K562 (cell line): ENCODE measurements around a stretch of chr3.

GRCh38 chr3:52195729-52196346 lies 2.1 kb upstream of the ALAS1 start:
- RAMPAGE, long total RNA, result no peak
- RRBS, result no CpG with 5 or more reads among the region's 12 CpGs
PRO-cap:
- standard, result no peak
- CoPRO, capped RNA only, 2 experiments, result no peak in any of the 2 experiments
- CoPRO, capped and uncapped RNA, 2 experiments, result no peak in any of the 2 experiments
- CoPRO, uncapped RNA only, 2 experiments, result no peak in any of the 2 experiments
CAGE:
- cytosol, long polyA plus RNA, result no peak
- long polyA plus RNA, result no peak
- nucleolus, long total RNA, result no peak
- nucleus, long polyA plus RNA, result no peak

- RAMPAGE, long total RNA, result no peak
- RRBS, result no CpG with 5 or more reads among the region's 14 CpGs
PRO-cap:
- standard, result bidirectional peak, plus-strand start at chr3:52300577, minus-strand start at chr3:52300189
- CoPRO, capped RNA only, 2 experiments, result peak in 1 of 2 experiments; most common plus-strand start chr3:52300270 (in 1); most common minus-strand start chr3:52300157 (in 1)
- CoPRO, capped and uncapped RNA, 2 experiments, result peak in 1 of 2 experiments; most common plus-strand start chr3:52300169 (in 1); most common minus-strand start chr3:52300157 (in 1)
- CoPRO, uncapped RNA only, 2 experiments, result no peak in any of the 2 experiments
CAGE:
- cytosol, long polyA plus RNA, result no peak
- long polyA plus RNA, result no peak
- nucleolus, long total RNA, result no peak
- nucleus, long polyA plus RNA, result no peak
Observed at GRCh38 chr3:52299926-52300678, 12.5 kb downstream of the GLYCTK start.

DNA sequence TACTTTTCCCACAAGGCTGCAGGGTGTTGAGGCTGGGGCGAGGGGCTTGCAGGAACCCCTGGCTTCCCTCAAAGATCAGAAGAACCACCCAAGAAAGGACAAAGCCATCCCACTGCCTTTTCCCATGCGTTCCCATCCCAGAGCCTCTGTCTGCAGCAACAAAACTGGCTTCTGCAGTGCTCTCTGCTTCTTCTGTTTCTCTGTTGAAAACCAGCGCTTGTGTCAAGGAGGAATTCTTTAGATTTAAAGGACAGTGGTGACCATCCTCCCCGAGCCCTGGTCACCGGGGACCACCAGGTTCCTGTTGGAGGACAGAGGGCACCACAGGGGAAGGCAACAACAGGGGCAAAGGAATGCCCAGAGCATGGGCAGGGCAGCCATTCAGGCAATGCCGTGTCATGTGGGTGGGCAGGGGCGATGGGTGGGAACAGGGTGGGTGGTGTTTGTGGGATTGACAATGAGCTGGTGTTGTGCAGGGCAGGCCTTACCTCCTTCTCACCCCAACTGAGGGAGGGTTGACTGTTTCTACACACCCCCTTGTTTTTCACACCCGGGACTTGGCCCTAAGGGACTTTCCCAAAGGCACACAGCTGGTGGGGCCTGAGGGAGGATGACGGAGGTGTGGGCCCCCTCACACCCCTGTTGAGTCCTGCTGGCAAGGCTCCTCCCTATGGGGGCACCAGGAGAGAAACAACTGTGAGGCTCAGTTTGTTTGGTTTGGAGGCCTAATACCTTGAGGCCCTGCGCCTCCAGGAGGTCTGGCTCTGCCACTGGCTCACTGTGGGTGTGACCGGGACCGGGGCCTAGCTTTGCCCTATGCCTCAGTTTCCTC lies 5.4 kb upstream of the DNAH1 start:
- RAMPAGE, long total RNA, result no peak
- RRBS, result 83% methylated on average over 1 of the region's 12 CpGs
PRO-cap:
- standard, result no peak
- CoPRO, capped RNA only, 2 experiments, result no peak in any of the 2 experiments
- CoPRO, capped and uncapped RNA, 2 experiments, result no peak in any of the 2 experiments
- CoPRO, uncapped RNA only, 2 experiments, result no peak in any of the 2 experiments
CAGE:
- cytosol, long polyA plus RNA, result no peak
- long polyA plus RNA, result no peak
- nucleolus, long total RNA, result no peak
- nucleus, long polyA plus RNA, result no peak

GRCh38 chr3:52524936-52525621 lies 8.6 kb downstream of the NT5DC2 start:
- RAMPAGE, long total RNA, result no peak
- RRBS, result no CpG with 5 or more reads among the region's 28 CpGs
PRO-cap:
- standard, result no peak
- CoPRO, capped RNA only, 2 experiments, result no peak in any of the 2 experiments
- CoPRO, capped and uncapped RNA, 2 experiments, result no peak in any of the 2 experiments
- CoPRO, uncapped RNA only, 2 experiments, result peak in 2 of 2 experiments; most common plus-strand start chr3:52525098 (in 1); most common minus-strand start chr3:52525031 (in 1)
CAGE:
- cytosol, long polyA plus RNA, result no peak
- long polyA plus RNA, result no peak
- nucleolus, long total RNA, result no peak
- nucleus, long polyA plus RNA, result no peak

- RAMPAGE, long total RNA, result no peak
- RRBS, result 4% methylated on average over 3 of the region's 17 CpGs
PRO-cap:
- standard, result bidirectional peak, plus-strand start at chr3:52532784, minus-strand start at chr3:52532532
- CoPRO, capped RNA only, 2 experiments, result peak in 2 of 2 experiments; most common plus-strand start chr3:52532895 (in 2); most common minus-strand start chr3:52532707 (in 1)
- CoPRO, capped and uncapped RNA, 2 experiments, result no peak in any of the 2 experiments
- CoPRO, uncapped RNA only, 2 experiments, result no peak in any of the 2 experiments
CAGE:
- cytosol, long polyA plus RNA, result no peak
- long polyA plus RNA, result no peak
- nucleolus, long total RNA, result no peak
- nucleus, long polyA plus RNA, result no peak
Observed at GRCh38 chr3:52532393-52533054, 1.1 kb downstream of the NT5DC2 start.

- RAMPAGE, long total RNA, result start-site peak on the minus strand at chr3:52535022-52535088, 94 and 104 reads in 2 replicates
- RRBS, result 2% methylated on average over 8 of the region's 67 CpGs
PRO-cap:
- standard, result bidirectional peak, plus-strand start at chr3:52535114, minus-strand start at chr3:52535020
- CoPRO, capped RNA only, 2 experiments, result peak in 1 of 2 experiments; most common plus-strand start chr3:52535114 (in 1); most common minus-strand start chr3:52535025 (in 1)
- CoPRO, capped and uncapped RNA, 2 experiments, result peak in 1 of 2 experiments; most common plus-strand start chr3:52535114 (in 1); most common minus-strand start chr3:52535023 (in 1)
- CoPRO, uncapped RNA only, 2 experiments, result no peak in any of the 2 experiments
CAGE:
- cytosol, long polyA plus RNA, result start-site peak on the minus strand at chr3:52534997-52535088, 39 and 45 reads in 2 replicates
- long polyA plus RNA, result start-site peak on the minus strand at chr3:52534760-52535092, 13 and 36 reads in 2 replicates
- nucleolus, long total RNA, result no peak
- nucleus, long polyA plus RNA, result start-site peak on the minus strand at chr3:52534997-52535088, 35 and 32 reads in 2 replicates
Observed at GRCh38 chr3:52534177-52535472, 968 bp upstream of the NT5DC2 start.

DNA sequence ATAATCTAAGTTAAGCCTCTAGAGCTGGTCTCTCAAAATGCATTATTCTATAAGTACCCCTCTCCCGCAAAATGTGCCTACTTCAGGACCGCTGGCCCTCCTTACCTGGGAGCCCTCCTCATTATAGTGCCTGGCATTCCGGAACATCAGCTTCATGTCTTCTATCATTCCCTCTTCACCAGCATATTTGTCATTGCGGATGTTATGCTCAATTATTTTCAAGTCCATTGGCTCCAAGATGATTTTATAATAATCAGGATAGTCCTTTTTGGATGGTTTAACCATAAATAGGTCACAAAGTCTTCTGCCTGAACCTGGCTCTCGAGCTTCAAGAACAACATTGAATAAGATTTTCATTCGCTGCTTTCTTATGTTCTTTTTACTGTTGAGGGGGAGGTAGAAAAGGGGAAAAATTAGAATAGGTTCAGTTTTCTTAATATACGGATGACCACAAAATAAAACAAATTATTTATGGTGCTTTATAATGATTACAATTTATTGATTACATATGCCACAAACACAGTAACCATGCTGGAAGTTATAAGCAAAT lies 68.6 kb upstream of the GNL3 start:
- RAMPAGE, long total RNA, result no peak
- RRBS, result no CpG with 5 or more reads among the region's 7 CpGs
PRO-cap:
- standard, result no peak
- CoPRO, capped RNA only, 2 experiments, result no peak in any of the 2 experiments
- CoPRO, capped and uncapped RNA, 2 experiments, result no peak in any of the 2 experiments
- CoPRO, uncapped RNA only, 2 experiments, result no peak in any of the 2 experiments
CAGE:
- cytosol, long polyA plus RNA, result no peak
- long polyA plus RNA, result no peak
- nucleolus, long total RNA, result no peak
- nucleus, long polyA plus RNA, result no peak

GRCh38 chr3:52809434-52810526 lies 15.2 kb downstream of the ITIH3 start:
- RAMPAGE, long total RNA, result no peak
- RRBS, result no CpG with 5 or more reads among the region's 8 CpGs
PRO-cap:
- standard, result no peak
- CoPRO, capped RNA only, 2 experiments, result no peak in any of the 2 experiments
- CoPRO, capped and uncapped RNA, 2 experiments, result no peak in any of the 2 experiments
- CoPRO, uncapped RNA only, 2 experiments, result no peak in any of the 2 experiments
CAGE:
- cytosol, long polyA plus RNA, result no peak
- long polyA plus RNA, result no peak
- nucleolus, long total RNA, result no peak
- nucleus, long polyA plus RNA, result no peak

- RAMPAGE, long total RNA, result no peak
- RRBS, result no CpG with 5 or more reads among the region's 10 CpGs
PRO-cap:
- standard, result no peak
- CoPRO, capped RNA only, 2 experiments, result no peak in any of the 2 experiments
- CoPRO, capped and uncapped RNA, 2 experiments, result no peak in any of the 2 experiments
- CoPRO, uncapped RNA only, 2 experiments, result no peak in any of the 2 experiments
CAGE:
- cytosol, long polyA plus RNA, result no peak
- long polyA plus RNA, result no peak
- nucleolus, long total RNA, result no peak
- nucleus, long polyA plus RNA, result no peak
Observed at GRCh38 chr3:52844134-52844759, 9.4 kb upstream of the MUSTN1 start.

DNA sequence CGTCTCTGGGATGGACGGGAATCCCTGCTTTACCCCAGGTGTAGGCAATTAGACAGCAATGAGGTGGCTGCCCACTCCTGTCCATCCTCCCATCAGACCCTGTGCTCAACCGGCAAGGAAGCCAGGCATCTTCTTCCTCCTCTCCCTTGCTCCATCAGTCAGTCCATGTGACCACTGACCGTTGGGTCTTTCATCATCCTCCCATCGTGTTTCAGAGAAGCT lies 8.9 kb upstream of the PRKCD start:
- RAMPAGE, long total RNA, result no peak
- RRBS, result no CpG with 5 or more reads among the region's 5 CpGs
PRO-cap:
- standard, result no peak
- CoPRO, capped RNA only, 2 experiments, result no peak in any of the 2 experiments
- CoPRO, capped and uncapped RNA, 2 experiments, result no peak in any of the 2 experiments
- CoPRO, uncapped RNA only, 2 experiments, result no peak in any of the 2 experiments
CAGE:
- cytosol, long polyA plus RNA, result no peak
- long polyA plus RNA, result no peak
- nucleolus, long total RNA, result no peak
- nucleus, long polyA plus RNA, result no peak

DNA sequence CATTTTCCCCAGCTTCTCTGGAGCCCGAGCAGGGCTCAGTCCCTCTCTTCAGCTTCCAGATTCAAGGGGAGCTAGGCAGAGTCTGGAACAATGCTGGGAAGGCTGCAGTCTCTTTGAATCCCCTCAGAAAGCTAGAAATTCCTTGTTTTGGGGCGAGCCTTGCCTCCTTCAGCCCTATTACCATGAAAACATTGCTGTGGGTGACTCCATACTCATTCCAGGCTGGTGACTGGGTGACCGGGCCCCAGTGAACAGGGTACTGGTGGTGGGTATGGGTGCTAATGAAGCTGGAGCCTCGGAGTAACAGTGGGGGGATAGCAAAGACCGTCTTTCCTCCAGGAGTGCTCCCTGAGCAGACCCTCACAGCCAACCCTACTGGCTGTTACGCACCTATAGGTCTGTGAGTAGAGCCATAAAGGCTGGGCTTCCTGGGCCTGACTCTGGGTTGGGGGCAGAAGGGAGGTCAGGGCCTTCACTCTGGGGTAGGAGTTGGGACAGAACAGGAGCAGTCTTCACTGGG lies 4.8 kb downstream of the PRKCD start:
- RAMPAGE, long total RNA, result no peak
- RRBS, result no CpG with 5 or more reads among the region's 6 CpGs
PRO-cap:
- standard, result no peak
- CoPRO, capped RNA only, 2 experiments, result no peak in any of the 2 experiments
- CoPRO, capped and uncapped RNA, 2 experiments, result no peak in any of the 2 experiments
- CoPRO, uncapped RNA only, 2 experiments, result no peak in any of the 2 experiments
CAGE:
- cytosol, long polyA plus RNA, result no peak
- long polyA plus RNA, result no peak
- nucleolus, long total RNA, result no peak
- nucleus, long polyA plus RNA, result no peak

DNA sequence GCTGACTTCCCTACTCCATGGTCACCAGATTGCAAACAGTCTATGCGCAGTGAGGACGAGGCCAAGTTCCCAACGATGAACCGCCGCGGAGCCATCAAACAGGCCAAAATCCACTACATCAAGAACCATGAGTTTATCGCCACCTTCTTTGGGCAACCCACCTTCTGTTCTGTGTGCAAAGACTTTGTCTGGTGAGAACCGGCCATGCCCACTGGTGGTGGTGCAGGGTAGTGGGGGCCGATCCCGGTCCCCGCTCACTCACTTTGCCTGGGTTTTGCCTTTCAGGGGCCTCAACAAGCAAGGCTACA lies 20.4 kb downstream of the PRKCD start:
- RAMPAGE, long total RNA, result no peak
- RRBS, result 96% methylated on average over 2 of the region's 11 CpGs
PRO-cap:
- standard, result no peak
- CoPRO, capped RNA only, 2 experiments, result no peak in any of the 2 experiments
- CoPRO, capped and uncapped RNA, 2 experiments, result no peak in any of the 2 experiments
- CoPRO, uncapped RNA only, 2 experiments, result no peak in any of the 2 experiments
CAGE:
- cytosol, long polyA plus RNA, result no peak
- long polyA plus RNA, result no peak
- nucleolus, long total RNA, result no peak
- nucleus, long polyA plus RNA, result no peak

DNA sequence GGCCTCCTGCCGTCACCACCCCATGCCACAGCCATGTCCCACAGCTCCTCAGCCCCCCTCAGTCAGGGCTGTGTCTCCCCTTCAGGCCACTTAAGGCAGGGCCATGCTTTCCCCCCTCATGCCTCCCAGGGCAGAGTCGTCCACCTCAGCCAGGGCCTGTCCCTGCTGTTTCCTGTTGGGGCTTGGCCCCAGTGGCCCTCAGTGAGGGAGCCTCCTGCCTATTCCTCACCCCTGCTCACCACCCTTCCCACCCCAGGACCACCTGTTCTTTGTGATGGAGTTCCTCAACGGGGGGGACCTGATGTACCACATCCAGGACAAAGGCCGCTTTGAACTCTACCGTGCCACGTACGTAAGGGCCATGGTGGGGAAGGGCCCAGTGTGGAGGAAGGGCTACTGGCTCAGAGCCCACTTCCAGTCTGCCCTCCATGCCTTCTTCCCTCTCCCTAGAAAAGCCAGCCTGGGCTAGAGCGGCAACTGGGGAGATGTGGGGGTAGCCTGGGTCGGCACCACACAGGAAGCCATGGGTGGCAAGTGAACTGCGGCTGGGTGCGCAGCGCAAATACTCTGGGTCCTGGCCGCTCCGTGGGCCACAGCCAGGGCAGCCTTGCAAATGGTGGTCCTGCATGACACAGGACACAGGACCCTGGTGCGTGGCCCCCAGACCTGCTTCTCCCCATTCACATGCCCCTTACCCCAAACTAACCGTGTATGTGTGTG lies 25.5 kb downstream of the PRKCD start:
- RAMPAGE, long total RNA, result no peak
- RRBS, result no CpG with 5 or more reads among the region's 16 CpGs
PRO-cap:
- standard, result no peak
- CoPRO, capped RNA only, 2 experiments, result no peak in any of the 2 experiments
- CoPRO, capped and uncapped RNA, 2 experiments, result no peak in any of the 2 experiments
- CoPRO, uncapped RNA only, 2 experiments, result no peak in any of the 2 experiments
CAGE:
- cytosol, long polyA plus RNA, result no peak
- long polyA plus RNA, result no peak
- nucleolus, long total RNA, result no peak
- nucleus, long polyA plus RNA, result no peak

DNA sequence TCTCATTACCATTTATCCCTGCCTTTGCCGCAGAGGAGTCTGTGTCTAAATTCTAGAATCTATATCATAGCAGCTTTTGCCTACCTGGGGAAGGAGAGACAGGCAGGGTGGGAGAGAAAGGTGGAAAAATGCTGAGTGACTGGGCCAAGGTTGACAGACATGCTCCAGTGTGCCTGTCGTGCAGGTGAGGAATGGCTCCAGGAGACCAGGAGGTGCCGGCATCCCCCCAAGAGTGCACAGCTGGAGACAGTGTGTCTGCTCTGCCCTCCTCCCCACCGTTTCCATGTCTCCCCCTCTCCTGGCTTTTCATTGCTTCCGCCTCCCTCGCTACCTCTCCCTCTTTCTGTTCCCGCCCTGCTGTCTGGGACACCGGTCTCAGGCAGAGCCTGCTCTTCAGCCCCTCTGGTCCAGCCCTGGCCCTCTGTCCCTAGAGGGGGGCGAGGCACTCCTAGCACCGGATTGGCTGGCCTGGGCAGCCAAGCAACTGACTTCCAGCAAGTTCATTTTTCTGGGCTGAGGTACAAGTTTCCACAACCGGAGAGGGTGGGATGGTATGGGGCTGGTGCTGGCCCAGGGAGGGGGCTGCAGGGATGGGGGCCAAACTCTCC lies 32.4 kb downstream of the PRKCD start:
- RAMPAGE, long total RNA, result no peak
- RRBS, result 88% methylated on average over 4 of the region's 11 CpGs
PRO-cap:
- standard, result no peak
- CoPRO, capped RNA only, 2 experiments, result no peak in any of the 2 experiments
- CoPRO, capped and uncapped RNA, 2 experiments, result no peak in any of the 2 experiments
- CoPRO, uncapped RNA only, 2 experiments, result no peak in any of the 2 experiments
CAGE:
- cytosol, long polyA plus RNA, result no peak
- long polyA plus RNA, result no peak
- nucleolus, long total RNA, result no peak
- nucleus, long polyA plus RNA, result no peak

DNA sequence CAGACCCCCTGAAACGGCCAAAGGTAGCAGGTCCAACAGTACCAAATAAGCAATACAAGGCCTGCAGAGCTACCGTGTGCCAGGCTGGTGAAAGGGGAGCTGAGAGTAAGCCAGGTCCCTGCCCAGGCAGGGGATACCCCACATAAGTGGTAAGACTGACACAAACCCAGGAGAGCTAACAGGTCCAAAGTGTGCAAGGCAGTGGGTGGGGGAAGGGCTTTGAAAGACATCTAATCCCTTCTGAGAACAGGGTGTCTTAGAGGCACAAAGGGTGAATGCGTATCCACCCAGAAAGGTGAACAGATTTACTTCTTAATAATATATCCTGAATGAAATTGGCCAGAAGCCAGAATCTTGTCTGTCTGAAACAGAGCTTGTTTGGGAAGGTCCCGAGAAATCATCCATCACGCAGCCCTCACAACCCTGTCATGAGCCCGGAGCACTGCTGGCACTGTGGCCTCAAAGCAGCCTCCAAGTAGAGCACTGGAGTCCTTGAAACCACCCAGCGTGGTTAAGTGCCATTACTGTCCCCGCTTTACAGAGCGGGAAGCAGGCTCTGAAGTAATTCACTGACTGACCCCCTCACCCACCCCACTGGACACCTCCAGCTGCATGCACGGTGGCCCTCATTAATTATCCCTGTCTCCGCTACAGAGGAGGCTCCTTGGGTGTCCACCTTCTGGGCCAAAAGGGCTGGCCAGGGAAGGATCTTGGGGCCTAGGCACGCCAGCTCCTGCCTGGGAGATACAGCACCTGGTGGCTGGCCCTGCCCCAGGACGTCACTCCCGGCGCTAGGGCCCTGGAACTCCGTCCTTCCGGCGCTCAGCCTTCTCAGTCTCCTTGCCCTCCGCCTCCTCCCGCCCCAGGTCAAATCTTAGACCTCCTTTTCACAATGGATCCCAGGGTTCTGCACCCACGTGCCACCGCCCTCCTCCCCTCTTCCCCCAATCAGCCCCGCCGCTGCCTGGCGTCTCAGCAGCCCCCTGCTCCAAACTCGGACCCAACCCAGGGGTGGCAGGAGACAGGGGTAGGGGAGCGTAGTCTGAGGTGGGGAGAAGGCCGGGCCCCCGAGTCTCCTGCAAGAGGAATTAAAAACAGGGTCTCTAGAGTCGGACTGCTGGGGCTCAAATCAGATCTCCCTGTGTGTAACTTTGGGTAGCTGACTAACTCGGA lies 1.2 kb downstream of the TKT start:
- RAMPAGE, long total RNA, result no peak
- RRBS, result no CpG with 5 or more reads among the region's 31 CpGs
PRO-cap:
- standard, result unidirectional peak, plus-strand start at position 881 of the sequence
- CoPRO, capped RNA only, 2 experiments, result no peak in any of the 2 experiments
- CoPRO, capped and uncapped RNA, 2 experiments, result no peak in any of the 2 experiments
- CoPRO, uncapped RNA only, 2 experiments, result no peak in any of the 2 experiments
CAGE:
- cytosol, long polyA plus RNA, result no peak
- long polyA plus RNA, result no peak
- nucleolus, long total RNA, result no peak
- nucleus, long polyA plus RNA, result no peak

DNA sequence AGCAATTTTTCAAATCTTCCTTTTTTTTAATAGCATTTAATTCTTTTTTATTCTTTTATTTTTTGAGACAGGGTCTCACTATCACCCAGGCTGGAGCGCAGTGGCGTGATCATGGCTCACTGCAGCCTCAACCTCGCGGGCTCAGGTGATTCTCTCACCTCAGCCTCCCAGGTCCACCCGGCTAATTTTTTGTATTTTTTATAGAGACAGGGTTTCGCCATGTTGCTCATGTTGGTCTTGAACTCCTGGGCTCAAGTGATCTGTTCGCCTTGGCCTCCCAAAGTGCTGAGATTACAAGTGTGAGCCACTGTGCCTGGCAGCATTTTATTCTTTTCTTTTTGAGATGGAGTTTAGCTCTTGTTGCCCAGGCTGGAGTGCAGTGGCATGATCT lies 11.6 kb downstream of the DCP1A start:
- RAMPAGE, long total RNA, result no peak
- RRBS, result no CpG with 5 or more reads among the region's 7 CpGs
PRO-cap:
- standard, result no peak
- CoPRO, capped RNA only, 2 experiments, result no peak in any of the 2 experiments
- CoPRO, capped and uncapped RNA, 2 experiments, result no peak in any of the 2 experiments
- CoPRO, uncapped RNA only, 2 experiments, result no peak in any of the 2 experiments
CAGE:
- cytosol, long polyA plus RNA, result no peak
- long polyA plus RNA, result no peak
- nucleolus, long total RNA, result no peak
- nucleus, long polyA plus RNA, result no peak

DNA sequence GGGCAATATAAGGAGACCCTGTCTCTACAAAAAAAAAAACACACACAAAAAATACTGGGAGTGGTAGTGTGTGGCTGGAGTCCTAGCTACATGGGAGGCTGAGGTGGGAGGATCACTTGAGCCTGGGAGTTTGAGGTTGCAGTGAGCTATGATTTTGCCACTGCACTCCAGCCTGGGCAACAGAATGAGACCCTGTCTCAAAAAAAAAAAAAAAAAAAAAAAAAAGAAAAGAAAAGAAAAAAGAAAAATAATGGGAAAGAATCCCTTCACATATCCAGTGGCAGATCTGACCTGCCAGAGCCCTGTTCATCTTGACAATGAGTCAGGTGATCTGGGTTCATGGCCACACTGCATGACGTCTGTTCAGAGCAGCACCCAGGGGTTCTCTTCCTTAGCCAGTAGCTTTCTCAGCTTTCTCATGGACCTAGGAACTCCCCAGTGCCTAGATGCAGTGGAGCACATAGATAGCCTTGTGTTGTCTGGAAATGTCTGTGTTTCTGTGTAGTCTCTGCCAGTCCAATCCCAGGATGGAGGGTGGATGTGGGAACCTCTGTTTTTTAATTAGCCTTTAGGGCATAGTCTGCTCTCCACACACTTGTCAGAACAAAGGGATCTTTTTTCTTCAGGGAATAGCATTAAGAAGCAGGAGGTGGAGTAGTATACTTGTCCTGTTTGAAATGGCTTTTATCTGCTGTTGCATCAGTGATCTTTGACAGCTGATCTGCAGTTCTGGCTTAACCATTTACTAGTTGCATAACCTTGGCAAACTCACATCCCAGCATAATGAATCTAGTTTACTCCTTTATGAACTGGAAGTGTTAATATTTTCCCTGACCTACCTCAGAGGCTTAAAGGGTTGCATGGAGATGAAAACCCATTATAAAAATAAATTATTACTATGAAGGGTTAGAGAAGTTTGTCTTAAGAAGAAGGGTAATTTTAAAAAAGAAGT lies 16.2 kb upstream of the CACNA1D start:
- RAMPAGE, long total RNA, result no peak
- RRBS, result no CpG with 5 or more reads among the region's 1 CpG
PRO-cap:
- standard, result no peak
- CoPRO, capped RNA only, 2 experiments, result no peak in any of the 2 experiments
- CoPRO, capped and uncapped RNA, 2 experiments, result no peak in any of the 2 experiments
- CoPRO, uncapped RNA only, 2 experiments, result no peak in any of the 2 experiments
CAGE:
- cytosol, long polyA plus RNA, result no peak
- long polyA plus RNA, result no peak
- nucleolus, long total RNA, result no peak
- nucleus, long polyA plus RNA, result no peak